ENCODE measurements around the gene TMOD3.

DNA sequence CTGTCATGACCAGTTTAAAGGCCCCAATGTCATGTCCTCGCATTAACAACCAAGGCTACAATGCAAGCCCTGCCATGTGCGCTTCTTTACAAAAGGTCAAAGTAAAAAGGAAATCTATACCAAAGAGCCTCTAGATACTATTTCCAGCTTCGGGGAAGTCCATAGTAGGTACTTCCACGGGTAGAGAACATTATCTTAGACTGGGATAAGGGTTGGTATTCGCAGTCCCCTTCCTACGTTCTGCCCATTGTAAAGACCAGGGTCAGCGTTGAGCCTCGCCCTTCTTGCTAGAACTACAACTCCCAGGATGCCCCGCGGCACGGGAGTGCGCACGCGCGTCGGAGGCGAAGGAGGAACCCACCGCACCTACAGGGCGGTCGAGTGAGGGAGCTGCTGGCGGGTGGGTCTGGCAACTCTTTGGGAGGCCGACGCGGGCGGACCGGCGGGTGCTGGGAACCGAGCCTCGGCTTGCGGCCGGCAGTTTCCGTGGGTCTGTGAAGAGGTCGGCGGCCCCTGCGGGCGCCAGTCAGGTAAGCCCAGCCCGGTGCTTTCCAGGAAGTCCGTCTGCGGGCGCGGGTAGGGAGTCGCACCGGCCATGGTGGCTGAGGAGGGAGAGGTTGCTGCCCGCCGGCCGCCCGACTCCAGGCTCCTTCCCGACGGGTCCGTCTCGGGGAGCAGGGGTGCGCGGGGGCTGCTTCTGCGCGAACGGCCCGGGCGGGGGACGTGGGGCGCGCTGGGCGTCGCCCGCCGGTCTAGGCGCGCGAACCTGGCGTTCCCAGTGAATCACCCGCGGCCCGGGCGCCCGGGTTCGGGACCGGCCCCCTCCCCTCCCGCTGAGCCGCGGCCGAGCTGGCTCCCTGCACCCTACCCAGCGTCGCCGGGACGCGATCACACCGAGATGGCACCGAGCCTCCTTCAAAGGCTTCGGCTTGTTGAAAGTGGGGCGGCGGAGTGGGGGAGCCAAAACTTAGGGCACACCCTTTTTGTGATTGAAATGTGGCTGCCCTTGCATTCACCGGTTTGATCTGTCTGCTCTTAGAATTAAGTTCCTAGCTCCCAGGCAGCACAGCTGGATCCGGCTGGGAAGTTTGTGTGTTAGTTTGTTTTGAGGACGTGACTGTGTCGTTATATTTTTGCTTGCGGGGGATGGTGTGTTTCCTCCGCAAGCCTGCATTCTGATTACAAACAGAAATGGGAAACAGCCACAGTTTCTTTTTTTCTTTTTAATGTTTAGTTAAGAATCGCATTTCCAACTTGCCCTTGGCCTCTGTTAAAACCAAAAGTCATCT, at the start of gene TMOD3:
Gene TMOD3 (plus strand): TSS at position 347 of the 1,289 bp plus-strand sequence.
- PRO-cap, 10 experiments: peak in 10 of 10 experiments; most common plus-strand start position 325 of the sequence (in 4); most common minus-strand start position 1,027 of the sequence (in 4)

GRCh38 chr15:51935471-51936747, 35.7 kb downstream of the LEO1 start:
- PRO-cap, 10 experiments: no peak in any of the 10 experiments

DNA sequence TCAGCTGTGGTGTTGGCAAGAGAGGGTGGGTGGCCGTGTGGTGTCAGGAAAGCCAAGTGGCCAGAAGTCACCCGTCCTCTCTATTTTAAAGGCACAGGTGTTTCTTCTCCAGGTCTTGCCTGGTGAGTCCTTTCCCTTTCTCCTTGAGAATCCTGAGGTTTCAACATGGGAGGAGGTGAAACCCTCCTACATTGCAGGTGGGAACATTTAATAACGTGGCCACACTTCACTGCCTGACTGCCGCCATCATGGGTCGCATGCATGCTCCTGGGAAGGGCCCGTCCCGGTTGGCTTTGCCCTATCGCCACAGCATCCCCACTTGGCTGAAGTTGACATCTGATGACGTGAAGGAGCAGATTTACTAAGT, 17.5 kb downstream of the BCL2L10 start:
- PRO-cap, 10 experiments: peak in 1 of 10 experiments; most common plus-strand start position 240 of the sequence (in 1)

DNA sequence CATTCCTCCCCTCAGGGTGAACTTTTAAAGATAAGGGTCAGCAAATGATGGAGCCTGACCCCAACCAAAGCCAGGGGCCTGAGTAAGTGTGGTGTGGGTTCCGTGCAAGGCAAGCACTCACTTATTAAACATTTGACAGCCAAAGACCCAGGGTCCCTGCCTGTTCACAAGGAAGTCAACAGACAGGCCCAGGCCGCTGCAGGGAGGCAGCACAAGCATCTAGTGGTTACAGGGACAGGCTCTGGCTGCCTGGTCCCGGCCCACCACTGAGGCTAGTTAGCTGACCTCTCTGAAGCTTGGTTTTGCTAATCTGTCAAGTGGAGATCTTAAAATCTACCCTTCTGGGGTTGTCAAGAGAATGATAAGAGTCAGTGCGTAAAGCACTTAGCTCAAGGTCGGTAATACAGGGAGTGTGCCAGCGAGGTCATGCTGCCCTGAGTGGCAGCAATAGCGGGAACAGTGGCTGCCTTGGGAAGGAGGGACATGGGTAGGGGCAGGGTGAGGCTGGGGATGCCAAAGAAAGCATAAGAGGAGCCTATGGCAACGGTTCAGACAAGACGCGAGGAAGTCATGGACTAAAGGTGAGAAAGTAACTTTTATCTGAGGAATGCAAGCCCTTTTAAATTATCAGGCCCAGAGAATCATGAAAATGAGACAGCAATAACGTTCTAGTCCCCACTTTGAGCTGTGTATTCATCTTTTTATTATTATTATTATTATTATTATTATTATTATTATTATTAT, 6.0 kb downstream of the GNB5 start:
- PRO-cap, 10 experiments: no peak in any of the 10 experiments

- PRO-cap, 10 experiments: no peak in any of the 10 experiments
Observed at GRCh38 chr15:52220863-52221604, 29.8 kb upstream of the GNB5 start.

- PRO-cap, 10 experiments: no peak in any of the 10 experiments
Observed at GRCh38 chr15:52223358-52224022, 32.3 kb upstream of the GNB5 start.

DNA sequence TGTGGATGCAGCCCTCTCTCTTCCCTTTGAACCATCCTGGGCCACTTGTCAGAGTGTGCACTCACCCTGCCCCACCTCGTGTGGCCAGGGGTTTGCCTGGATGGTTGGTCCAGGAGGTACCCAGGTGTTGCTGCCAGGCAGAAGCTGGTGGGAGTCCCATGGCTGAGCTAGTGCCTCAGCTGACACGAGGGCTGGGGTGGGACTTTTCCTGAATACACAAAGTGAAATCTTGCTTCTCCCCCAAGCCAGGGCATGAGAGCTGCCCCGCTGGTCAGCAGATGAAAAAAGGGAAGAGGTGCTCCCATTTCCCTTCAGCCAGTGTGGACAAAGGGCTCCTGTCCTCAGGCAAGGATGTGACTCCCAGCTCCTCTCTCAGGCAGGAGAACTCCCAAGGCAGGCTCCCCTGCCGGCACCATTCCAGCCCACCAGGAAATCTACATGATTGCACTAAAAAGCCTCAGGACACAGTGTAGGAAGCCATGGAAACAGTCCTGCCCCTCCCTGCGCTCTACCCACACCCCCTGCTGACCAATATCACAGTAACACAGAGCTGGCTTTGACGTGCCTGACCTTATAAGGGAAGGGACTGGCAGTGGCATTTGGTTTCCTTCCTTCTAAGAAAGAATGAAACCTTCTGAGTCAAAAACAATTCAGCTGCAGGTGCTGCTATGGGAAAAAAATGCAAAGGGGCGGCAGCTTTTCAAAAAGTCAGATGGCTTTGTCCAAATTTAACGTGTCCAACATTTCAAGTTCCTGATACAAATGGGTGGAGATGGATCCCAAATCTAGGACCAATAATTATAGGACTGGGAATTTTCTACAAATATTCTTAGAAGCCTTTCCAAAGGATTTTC, 33.9 kb downstream of the MYO5C start:
- PRO-cap, 10 experiments: peak in 4 of 10 experiments; most common plus-strand start position 642 of the sequence (in 4); most common minus-strand start position 416 of the sequence (in 1)

DNA sequence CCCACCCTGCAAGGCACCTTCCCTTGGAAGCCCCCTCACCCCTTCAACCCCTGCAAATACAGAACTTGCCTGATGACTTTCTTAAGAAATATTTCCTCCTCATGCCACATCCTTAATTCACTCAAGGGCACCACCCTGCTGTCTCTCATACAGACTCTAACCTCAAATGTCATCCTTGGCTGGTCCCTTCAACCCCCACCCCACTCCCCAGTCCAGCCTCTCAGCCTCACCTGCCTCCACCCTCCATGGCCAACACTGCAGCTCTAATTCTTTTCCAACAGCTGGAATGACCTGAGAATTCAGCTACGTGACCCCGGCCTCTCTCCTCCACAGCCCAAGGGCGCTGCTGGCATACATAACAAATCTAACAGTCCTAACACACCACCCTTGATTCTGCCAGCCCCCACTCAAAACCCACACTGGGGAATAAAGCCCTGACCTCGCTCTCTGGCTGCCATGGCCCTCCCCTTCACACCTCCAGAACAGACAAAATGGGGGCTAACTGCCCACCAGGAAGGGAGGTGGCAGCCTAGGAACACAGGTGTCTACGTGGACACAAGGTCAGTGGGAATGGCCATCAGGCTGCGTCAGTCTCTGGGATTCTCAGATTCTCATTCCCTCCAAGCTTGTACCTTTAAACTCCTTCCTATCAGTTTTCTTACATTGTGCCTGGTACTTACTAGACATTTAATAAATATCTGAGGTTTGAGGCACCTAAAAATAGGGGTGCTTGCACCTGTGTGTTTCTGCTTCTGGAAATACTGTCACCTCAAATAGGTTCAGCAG, 2.0 kb downstream of the MYO5C start:
- PRO-cap, 10 experiments: no peak in any of the 10 experiments

DNA sequence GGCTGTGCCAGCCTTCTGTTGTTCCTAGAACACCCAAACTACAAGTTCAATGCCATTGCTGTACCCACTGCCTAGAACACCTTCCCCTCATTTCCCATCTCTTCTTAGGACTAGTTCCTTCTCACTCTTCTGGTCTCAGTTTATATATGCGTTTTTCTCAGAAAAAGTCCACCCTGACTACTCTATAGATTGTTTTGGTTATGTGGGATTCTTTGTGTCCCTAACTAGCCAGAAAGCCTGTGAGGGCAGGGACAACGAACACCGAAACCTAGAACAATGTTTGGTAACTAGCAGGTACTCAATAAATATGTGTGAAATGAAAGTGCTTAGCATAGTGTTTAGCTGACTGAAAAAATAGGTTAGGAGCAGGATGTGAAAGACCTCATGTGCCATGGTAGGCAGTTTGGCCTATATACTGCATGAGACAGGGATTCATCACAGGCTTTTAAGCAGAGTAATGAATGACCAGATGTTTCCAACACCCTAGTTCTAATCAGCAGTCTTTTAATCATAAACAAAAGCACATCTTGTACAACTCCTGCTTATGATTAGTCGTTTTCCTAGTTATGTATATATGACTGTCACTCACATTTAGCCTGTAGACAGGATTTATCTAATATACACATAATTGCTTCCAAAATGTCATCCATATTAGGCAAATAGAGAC, 64.2 kb downstream of the MYO5A start:
- PRO-cap, 10 experiments: no peak in any of the 10 experiments

GRCh38 chr15:52548832-52550050, 19.6 kb downstream of the ARPP19 start:
- PRO-cap, 10 experiments: no peak in any of the 10 experiments

DNA sequence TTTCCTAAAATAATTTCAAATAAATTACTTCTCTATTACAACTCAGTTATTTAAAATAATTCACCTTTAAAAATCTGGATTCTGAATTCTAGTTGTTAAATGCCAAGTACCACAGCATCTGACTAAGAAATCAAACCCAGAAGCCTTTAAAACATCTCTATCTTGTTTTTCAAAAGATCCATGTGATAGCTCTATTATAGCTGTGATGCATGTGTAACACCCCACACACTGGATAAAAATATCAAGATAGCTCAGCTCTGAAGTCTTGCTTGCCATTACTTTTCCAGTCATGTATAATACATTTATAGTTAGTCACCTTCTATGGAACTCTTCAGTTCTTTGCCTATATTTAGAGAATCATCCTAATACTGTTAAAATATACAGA, 11.6 kb downstream of the ARPP19 start:
- PRO-cap, 10 experiments: no peak in any of the 10 experiments

DNA sequence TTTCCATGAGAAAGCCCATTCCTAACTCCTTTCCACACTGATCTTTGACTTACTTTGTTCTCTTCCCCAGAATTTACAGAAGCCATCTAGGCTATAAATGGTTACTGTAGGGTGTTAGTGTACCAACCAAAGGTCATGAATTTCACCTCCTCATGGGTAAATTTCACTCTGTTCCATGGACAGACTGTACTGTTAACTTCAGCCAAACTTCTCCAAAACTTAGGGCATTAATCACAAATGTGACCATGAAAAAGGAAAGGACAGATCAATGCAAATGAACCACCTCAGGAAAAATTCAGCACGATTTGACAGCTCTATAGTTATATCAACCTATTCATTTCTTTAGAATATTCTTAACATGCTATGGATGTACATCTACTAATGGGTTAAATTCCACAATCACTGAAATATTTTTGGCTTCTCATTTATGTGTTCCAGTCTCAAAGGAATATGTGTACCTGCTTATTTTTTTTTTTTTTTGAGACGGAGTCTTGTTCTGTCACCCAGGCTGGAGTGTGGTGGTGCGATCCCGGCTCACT, 54.8 kb downstream of the ATOSA start:
- PRO-cap, 10 experiments: no peak in any of the 10 experiments

DNA sequence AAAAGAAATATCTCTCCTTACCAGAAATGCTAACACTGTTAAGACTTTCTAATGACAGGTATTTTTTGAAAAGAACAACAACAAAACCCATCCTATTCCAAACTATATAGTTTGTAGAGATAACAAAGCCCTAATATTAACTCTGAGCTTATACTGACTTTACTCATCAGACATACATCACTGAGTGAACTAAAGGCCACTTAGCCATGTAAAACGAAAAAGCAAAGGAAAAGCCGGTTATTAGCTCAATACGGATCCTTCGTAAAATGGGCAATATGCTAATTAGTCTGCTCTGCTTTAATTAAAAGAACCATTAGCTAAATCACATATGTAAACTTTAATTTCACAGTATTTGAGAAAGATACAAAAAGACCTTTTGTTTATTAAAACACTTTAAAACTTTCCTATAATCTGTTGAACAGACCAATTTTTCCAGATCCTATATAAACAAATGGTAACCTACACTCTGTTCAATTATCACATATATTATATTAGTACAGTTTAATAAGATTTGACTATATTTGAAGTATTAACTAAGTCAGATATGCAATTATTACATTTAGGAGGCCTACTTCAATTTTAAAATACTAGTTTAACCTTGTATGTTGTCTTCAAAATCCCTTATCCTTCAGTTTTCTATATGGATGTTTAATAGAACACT, 28.5 kb downstream of the ATOSA start:
- PRO-cap, 10 experiments: peak in 5 of 10 experiments; most common plus-strand start position 422 of the sequence (in 5)

- PRO-cap, 10 experiments: peak in 6 of 10 experiments; most common plus-strand start chr15:52679681 (in 1); most common minus-strand start chr15:52679656 (in 4)
Observed at GRCh38 chr15:52679583-52679771, 289 bp upstream of the ATOSA start.

DNA sequence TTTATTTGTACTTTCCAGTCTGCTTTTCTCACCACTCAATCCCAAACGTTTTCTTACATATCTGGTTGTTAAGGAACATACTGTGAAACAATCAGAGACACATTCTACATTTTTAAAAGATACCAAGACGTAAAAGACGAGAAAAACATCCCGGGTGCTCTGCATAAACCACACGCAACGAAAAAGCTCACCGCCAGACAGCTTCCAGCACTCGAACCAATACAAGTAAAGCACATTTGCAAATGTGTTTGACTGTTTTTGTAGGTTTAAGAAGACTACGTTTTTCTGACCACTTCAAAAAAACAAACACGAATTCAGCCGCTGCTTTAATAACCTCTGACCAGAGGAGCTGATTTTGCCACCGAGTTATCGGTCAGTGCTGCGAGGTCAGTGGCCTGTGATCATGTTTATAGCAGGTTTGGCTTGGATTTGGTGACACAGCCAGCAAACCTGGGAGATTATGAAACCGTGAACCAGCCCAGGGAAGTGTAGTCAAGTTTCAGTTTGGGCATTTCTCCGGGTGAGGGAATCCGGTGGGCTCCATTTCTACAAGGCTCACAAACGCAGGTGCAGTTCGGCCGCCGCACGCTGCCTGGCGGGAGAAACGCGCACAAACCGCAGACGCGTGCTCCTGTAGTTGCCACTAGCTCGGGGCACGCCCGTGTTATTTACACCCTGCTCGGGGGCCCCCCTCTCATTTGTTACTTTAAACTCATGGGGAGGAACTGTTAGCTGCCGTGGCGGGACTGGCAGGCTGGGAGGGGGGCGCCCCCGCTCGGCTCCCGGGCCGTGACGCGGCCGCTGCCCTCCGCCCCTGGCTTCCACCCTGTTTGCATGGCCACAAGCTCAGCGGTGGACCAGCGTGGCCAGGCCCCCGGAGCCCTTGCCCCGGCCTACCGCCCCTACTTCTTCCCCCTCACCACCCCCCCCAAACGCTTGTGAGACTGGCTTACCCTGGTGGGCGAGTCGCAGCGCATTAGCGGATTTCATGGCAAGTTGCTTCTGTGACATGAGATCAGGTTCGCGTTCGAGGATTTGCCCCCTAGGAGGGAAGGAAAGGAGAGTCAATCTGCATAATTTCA, 13.5 kb upstream of the ONECUT1 start:
- PRO-cap, 10 experiments: peak in 1 of 10 experiments; most common plus-strand start position 790 of the sequence (in 1)

- PRO-cap, 10 experiments: no peak in any of the 10 experiments
Observed at GRCh38 chr15:53030623-53031246, 240.6 kb upstream of the ONECUT1 start.

GRCh38 chr15:55236984-55237759, 40.4 kb upstream of the RSL24D1 start:
- PRO-cap, 10 experiments: peak in 1 of 10 experiments; most common minus-strand start chr15:55237429 (in 1)

- PRO-cap, 10 experiments: no peak in any of the 10 experiments
Observed at GRCh38 chr15:55255713-55256144, 33.9 kb downstream of the RAB27A start.

DNA sequence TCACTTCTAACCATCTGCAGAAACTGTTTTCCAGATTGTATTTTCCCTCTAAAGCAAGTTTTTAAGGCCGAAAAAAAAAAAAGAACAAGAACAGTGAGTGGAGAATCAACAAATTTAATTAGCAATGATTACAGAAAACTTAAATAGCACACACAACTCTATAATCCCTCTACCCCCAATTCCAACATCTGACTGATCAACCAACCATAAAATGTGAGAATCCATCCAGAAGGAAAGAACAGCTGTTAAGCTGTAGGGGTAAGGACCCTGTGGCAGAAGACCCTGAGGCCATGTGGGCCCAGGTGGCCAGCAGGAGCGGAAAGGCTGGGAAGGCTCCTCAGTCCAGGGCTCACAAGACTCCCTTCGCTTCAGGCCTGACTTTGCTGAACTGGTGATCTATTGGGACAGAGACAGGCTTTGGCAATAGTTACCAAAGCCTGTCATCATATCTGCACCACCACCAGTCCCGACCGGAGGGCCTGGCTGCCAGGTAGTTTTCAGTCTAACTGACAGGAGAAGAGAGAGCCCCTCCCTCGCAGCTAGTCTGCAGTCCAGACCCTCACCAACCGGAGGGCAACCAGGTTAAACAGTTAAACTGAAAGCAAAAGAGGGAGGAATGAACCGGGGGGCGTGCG, 745 bp downstream of the RAB27A start:
- PRO-cap, 10 experiments: peak in 6 of 10 experiments; most common plus-strand start position 460 of the sequence (in 5); most common minus-strand start position 390 of the sequence (in 1)

DNA sequence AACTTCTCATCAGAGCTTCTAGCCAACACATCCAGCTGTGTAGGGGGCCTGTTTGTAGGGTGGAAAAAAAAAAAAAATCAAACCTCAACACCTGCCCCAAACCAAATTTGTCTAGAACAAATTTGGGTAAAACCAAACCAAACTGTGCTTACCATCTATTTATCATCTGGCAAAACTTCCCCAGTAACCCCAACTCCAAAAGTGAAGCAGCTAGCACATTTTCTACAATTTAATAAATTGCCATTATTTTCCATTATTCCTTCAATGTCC, 40.7 kb downstream of the CCPG1 start:
- PRO-cap, 10 experiments: no peak in any of the 10 experiments

All from Metastatic Breast Carcinoma in the Brain (tissue), 10 donors.